Diencephalon (tissue), 2 donors: ENCODE measurements around the gene PJA2.

- RAMPAGE, long total RNA: no peak
Observed at GRCh38 chr5:98954566-98955063, 25.8 kb upstream of the CHD1 start.

DNA sequence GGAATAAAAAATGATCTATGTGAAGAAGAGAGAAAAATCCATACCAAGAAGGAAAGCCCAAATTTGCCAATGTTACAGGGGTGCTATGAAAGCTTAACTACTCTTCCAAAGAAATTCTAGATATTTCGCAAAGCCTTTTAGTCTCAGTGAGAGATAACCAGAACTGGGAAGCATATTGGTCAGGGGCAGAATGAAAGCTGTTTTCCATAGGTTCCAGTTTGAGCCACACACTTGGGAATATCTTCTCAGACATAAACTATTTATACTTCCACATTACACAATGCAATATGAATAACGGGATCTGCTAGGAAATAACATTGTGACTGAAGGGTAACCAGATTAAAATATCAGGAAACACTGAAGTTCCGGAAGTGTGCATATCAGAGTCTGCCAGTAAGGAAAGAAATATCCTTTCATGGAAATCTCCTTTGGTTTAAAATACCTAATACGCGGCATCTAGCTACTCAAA is 56.4 kb downstream of the ST8SIA4 start:
- RAMPAGE, long total RNA: no peak

DNA sequence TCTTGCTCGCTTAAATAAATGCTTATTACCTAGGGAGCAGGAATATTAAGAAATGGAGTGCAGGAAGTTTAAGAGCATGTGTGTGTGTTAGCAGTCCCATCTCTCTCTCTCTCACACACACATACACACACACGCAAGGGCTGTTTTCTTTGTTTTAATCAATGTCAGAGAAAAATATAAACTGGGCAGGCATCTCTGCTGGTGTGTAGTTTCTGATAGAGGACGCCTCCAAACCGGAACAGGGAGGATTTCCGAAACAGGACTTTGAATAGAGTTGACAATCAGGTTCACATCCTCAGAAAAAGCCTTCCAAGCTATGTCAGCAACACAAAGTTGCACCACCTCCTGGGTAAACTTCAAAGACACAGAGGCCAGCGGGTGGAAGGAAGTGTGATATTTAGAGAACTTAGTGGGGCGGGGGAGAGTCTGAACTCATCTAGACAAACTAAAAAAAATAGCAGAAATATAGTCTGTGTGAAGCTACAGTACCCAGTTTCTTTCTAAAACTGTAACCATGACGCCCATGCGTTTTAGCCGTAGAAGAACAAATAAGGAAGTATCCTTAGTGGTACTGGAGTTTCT is 1.2 kb downstream of the ST8SIA4 start:
- RAMPAGE, long total RNA: no peak

GRCh38 chr5:102868011-102868313 is 112.9 kb downstream of the PAM start:
- RAMPAGE, long total RNA: no peak

DNA sequence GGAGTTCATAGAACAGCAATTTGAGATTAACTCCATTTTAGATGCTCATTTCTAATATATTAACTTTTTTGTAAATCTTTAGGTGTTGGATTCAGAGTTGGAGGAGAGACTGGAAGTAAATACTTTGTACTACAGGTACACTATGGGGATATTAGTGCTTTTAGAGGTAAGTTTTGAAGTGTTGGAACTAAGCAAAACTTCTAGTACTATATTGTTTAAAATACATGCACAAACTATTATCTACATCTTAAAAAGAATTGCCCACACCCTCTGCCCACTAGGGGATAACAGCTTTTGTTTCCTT is 171.3 kb downstream of the PAM start:
- RAMPAGE, long total RNA: no peak

DNA sequence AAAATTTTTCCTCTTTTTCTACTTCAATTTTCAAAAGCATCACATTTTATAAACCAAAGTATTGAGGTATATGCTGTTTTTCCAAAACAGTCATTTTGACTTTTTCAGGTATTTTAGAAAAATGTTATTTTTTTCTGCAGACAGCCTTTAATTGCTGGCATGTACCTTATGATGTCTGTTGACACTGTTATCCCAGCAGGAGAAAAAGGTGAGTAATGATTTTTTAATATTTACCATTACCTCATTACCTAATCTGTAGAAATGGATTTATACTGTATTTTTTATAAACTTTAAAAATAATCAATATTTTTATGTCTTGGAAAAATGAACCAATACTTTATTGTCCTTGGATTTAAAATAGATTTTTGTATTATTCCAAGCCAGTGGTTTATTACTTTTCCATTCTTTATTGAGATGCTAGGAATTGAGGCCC is 171.7 kb downstream of the GIN1 start:
- RAMPAGE, long total RNA: no peak

DNA sequence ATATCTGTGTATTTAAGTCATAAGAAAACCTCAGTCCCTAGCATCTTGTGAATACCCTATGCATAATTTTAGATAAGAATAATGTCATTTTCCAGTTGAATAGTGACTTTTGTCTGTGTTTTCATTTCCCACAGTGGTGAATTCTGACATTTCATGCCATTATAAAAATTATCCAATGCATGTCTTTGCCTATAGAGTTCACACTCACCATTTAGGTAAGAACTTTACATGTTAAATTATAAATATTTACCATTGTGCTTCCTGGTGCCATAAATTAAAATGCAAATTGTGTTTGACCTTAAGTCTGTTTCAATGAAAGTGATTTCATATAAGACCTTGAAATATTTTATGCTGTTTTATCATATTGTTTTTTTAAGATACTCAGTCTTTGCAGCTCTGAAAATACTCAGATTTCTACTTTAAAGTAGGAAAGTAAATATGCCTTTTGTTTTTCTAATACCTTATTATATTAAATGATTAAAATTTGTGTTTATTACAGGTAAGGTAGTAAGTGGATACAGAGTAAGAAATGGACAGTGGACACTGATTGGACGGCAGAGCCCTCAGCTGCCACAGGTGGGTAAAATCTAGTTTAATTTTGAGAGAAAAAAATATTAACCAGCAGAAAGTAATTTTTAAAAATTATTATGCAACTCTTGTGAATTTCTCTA is 170.4 kb downstream of the GIN1 start:
- RAMPAGE, long total RNA: no peak

DNA sequence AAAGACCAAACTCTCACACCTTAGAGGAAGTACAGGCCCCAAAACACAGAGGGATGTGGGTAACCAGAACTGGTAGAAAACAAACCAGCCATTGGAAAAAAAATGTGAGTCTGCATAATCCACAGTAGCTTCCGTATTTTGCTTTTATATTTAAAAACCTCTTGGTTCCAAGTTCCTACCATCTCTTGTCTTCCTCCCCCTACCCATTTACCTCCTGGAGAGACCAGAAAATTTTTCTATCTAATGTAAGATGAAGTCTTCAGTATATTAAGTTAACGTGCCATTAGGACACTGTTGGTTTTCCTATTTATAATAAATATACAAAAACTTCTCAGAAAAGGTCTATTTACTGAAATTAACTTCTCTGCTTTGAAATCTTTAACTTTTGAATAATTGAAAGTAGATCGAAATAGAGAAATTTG is 8.3 kb downstream of the GIN1 start:
- RAMPAGE, long total RNA: no peak

DNA sequence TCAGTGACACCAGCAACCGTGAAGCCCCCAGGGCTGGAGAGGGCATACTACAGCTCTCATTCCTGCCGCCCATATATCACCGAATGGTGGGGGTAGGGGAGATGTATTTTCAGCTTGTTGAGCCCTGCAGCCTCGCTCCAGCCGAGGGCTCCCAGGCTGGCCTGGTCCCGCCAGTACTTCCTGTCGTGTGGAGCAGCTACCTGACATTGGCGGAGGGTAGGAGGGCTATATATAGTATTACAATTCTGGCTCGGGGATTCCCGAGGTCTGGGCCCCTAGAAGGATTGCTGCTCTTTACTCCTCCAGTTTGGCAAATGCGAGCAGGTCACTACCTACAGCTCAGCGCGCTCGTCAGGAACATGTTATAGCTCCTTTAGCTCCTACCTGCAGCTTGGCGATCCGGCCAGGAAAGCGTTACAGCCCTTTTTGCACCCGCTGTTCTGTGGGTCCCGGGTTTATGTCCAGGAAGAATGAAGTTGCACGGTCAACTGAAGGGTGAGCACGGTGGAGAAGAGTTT is 1829.8 kb upstream of the NUDT12 start:
- RAMPAGE, long total RNA: no peak

DNA sequence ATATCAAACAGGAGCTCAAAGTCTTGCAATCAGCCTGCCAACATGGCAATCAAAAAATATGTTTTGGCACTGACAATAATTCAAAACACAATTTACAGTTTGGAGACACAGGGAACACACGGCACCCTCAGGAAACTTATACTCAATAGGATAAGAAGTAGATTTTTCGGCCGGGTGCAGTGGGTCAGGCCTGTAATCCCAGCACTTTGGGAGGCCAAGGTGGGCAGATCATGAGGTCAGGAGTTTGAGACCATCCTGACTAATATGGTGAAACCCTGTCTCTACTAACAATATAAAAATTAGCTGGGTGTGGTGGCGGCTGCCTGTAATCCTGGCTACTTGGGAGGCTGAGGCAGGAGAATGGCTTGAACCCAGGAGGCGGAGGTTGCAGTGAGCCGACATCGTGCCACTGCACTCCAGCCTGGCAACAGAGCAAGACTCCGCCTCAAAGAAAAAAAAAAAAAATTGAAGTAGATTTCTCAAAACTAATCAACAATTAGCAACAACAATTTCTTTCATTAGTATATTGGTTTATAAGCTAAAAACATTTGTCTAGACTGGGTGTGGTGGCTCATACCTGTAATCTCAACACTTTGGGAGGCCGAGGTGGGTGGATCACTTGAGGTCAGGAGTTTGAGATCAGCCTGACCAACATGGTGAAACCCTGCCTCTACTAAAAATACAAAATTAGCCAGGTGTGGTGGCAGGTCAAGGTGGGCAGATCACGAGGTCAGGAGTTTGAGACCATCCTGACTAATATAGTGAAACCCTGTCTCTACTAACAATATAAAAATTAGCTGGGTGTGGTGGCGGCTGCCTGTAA is 133.9 kb downstream of the EFNA5 start:
- RAMPAGE, long total RNA: no peak

GRCh38 chr5:107594389-107595117 is 76.2 kb downstream of the EFNA5 start:
- RAMPAGE, long total RNA: no peak

DNA sequence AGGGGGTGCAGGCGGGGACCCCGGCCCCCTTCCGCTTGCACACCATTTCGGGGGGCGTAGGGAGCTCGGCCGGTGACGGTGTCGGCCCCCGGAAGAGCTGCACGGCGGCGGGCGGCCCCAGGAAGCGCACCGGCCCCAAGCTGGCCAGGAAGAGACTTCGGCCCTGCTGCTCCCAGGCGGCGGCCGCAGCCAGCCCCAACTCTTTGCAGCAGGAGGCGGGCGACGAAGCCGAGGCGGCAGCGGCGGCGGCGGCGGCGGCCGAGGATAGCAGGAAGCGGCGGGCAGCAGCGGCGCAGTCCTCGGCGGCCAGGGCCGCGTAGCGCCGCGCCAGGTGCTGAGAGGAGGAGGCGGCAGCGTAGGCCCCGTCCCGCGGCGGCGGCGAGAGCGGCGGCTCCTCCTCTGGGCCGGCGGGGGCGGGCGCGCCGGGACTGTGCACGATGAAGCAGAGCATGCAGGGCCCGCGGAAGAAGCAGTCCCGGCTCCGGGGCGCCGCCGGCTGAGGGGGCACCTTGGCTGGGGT is 774 bp downstream of the FBXL17 start:
- RAMPAGE, long total RNA: no peak

DNA sequence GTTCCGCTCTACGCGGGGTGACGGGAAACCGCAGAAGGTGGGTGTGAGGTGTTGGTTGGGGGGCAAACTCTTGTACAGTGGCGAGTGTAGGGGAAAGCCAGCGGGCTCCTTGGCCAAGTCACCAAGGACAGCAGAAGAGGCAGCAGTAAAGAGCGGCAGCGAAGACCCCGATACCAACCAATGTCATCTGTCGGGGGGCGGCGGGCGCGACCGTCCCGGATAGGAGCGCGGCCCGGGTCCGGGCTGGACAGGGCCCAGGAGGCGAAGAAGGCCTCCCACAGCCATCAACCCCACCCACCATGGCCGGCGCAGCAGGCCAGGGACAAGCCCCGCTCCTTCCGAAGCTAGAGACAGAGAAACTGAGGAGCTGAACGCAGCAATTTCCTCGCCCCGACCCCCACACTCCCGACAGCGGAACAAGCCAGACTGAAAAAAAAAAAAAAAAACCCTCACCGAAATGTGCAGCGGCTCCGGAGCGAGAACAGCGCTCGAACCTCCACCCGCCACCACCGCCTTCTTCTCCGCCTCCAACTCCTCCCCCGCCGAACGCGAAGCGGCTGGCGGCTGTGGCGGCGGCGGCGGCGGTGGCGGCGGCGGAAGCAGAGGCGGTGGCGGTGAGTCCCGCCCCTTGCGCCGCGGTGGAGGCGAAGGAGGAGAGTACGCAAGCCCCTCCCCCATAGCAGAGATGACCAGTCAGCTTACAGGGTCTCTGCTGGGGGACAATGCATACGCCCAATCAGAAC is at the start of gene PJA2:
PJA2 (minus strand) TSS at position 586 of the 743 bp plus-strand sequence.
- RAMPAGE, long total RNA: start-site peak on the minus strand centred at position 548 of the sequence, 138 bp wide, 7,617 and 6,423 reads in 2 replicates

DNA sequence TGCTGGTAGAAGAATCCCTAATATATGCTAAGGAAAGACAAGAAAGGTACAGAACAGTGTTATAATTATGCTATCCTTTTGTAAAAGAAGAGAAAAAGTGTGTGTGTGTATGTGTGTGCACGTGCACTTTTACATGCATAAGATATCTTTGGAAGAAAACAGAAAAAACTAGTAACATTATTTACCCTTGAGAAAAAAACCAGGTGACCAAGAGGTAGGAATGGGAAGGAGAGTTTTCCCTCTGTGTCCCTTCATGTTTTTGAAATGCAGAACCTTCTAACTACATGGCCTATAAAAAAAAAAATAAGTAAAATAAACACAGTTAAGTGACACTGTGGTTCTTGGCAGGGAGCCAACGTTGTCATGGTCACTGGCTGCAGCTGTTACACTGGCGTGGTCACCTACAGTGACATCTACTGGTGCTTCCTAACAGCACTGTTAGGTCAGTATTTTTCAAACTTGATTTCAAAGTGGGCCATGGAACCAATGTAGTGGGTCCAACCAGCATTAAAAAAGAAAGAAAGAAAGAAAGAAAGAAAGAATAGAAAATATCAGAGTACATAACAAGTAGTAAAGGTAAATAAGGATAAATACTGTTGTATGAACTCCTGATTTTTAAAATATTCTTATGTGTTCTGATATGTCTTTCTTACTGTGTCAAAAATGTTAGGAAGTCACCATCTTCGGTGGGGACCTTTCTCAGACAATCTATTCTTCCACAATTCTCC is 59.0 kb upstream of the PJA2 start:
- RAMPAGE, long total RNA: no peak

GRCh38 chr5:109713272-109713881 is 23.6 kb downstream of the MAN2A1 start:
- RAMPAGE, long total RNA: no peak

GRCh38 chr5:109794012-109794423 is 104.3 kb downstream of the MAN2A1 start:
- RAMPAGE, long total RNA: no peak

- RAMPAGE, long total RNA: no peak
Observed at GRCh38 chr5:109990216-109990719, 300.5 kb downstream of the MAN2A1 start.

GRCh38 chr5:110000084-110000543 is 310.4 kb downstream of the MAN2A1 start:
- RAMPAGE, long total RNA: no peak

- RAMPAGE, long total RNA: no peak
Observed at GRCh38 chr5:110413020-110413445, 313.4 kb downstream of the TMEM232 start.

DNA sequence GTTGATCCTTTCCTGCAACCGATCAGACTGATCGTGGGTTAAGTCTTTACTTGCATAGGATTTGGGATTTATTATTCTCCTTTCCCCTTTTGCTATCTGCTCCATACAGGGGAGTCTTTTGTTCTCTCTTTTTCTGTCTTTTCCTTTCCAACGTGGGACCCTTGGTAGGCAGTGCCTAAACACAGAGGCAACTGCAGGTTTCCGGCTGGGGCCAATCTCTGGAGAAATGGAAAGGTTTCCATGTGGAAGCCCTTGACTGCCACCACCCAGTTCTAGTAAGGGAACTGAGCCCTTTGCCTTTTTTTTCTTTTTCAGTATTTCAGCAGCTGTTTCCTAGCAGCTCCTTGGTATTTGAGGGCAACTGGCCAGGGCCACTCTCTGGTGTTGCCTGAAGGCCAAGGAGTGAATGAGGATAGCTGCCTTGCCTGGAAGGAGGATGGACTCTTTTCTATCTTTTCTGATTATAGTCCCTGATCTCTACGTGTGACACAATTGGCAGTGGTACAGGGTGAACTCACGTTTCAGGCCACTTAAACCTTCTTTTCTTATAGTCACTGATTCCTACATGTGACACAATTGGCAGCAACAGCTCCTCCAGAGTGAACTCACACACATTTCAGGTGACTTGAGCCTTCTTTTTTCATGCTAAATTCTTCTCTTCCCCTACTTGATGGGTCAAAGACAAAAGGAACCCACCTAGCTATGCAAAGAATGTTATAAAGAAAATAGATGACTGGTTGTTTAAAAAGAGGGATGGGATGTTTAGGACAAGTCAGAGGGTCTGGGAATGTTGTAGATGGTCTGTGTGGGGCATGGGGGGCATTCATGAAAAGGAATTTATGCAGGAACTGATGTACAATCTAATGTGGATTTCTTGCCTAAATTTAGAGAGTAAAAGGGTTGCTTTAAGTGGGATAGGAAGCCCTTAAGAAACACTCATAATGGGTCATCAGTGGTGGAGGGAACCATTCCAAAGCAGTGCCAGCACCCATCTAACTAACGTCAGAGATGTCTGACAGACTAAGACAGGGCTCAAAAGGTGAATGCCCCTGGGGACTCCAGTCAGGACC is 190.1 kb downstream of the TMEM232 start:
- RAMPAGE, long total RNA: no peak